Tongue (tissue), 2 donors: ENCODE data around the genes STING1, CXXC5 and PFDN1.

GRCh38 chr5:139475198-139475740 lies 4.5 kb downstream of the SMIM33 start:
- RAMPAGE, long total RNA = no peak

DNA sequence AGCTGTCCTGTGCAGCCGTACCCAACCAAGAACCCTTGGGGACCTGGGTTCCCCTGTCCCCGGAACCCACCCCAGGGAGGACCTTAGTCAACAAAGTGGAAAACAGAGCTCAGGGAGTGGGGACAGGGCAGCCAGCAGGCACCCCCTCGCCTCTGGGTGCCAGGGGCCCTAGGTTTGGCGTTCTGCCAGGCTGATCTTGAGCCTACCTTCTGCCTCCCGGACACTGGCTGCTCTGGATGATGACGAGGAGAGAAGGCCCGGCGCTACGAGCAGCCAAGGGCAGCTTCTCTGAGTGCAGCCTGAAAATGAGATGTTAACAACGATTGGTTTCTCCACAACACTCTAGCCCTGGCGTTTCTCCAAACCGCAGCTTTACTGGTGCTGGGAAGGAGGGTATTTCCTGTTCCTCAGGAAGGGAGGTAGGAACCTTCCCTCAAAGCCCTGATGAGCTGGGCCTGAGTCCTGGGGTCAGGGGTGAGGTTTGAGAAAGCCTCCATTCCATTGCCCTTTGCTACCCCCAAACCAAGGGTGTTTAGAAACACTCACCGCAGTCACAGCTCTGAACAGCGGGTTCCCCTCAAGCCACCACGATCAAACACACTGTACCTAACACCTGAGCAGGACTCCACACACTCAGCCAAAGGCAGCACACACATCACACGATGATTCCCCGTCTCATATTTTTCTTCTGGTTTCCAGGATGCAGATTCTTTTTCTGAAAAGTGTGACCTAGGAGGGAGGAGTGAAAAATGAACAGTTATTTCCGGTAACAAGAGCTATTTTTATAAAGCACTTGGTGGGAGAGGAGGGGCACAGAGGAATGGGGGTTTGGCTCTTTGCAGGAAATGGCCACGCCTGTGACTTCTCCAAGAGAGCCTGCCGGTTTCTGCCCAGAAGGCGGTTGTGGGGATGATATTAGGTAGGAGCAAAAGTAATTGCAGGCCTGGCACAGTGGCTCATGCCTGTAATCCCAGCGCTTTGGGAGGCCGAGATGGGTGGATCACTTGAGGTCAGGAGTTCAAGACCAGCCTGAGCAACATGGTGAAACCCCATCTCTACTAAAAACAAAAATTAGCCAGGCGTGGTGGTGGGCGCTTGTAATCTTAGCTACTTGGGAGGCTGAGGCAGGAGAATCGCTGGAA lies at the start of gene STING1:
STING1 (minus strand) TSS at position 755 of the 1,142 bp plus-strand sequence.
- RAMPAGE, long total RNA = no peak

DNA sequence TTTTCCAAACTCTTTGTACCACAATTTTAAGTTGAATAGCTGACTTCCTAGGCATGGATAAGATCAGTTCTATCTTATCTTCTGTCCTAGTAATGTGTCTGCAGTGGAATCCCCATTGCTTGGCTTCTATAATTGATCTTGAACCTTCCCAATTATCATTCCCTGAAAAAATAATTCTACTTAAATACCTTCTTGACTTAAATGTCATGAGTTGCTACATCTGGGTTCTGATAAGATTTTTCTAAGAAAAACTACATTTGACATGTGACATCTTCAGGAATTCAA lies 3.7 kb downstream of the UBE2D2 start:
- RAMPAGE, long total RNA = no peak

- RAMPAGE, long total RNA = no peak
Measured at GRCh38 chr5:139565210-139566280, 4.4 kb downstream of the UBE2D2 start.

DNA sequence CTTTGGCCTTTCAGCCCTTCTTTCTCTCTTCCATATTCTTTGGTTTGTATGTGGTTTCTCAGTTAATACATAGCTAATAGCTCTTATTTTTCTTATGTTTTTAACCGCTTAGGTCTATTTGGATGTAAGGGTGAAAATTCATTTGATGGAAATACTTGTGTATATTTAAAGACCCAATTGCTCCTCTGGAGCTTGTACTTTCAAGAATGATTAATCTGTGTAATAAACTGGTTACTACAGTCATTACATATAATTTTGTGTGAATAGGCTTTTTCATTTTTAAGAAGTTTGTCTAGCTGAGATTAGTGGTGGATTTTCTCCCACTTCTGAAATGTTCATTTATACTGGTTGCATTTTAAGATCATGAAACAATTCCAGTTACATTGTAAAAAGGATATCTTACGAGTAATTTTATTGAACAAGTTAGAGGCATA lies 20.7 kb upstream of the CXXC5 start:
- RAMPAGE, long total RNA = no peak

GRCh38 chr5:139648037-139649049 lies at the start of gene CXXC5:
CXXC5 (plus strand) TSS chr5:139648349.
- RAMPAGE, long total RNA = start-site peak on the plus strand at chr5:139648908-139648954, 88 and 170 reads in 2 replicates

DNA sequence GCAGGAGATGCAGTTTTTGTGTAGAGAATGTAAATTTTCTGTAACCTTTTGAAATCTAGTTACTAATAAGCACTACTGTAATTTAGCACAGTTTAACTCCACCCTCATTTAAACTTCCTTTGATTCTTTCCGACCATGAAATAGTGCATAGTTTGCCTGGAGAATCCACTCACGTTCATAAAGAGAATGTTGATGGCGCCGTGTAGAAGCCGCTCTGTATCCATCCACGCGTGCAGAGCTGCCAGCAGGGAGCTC lies 35.0 kb downstream of the CXXC5 start:
- RAMPAGE, long total RNA = no peak

DNA sequence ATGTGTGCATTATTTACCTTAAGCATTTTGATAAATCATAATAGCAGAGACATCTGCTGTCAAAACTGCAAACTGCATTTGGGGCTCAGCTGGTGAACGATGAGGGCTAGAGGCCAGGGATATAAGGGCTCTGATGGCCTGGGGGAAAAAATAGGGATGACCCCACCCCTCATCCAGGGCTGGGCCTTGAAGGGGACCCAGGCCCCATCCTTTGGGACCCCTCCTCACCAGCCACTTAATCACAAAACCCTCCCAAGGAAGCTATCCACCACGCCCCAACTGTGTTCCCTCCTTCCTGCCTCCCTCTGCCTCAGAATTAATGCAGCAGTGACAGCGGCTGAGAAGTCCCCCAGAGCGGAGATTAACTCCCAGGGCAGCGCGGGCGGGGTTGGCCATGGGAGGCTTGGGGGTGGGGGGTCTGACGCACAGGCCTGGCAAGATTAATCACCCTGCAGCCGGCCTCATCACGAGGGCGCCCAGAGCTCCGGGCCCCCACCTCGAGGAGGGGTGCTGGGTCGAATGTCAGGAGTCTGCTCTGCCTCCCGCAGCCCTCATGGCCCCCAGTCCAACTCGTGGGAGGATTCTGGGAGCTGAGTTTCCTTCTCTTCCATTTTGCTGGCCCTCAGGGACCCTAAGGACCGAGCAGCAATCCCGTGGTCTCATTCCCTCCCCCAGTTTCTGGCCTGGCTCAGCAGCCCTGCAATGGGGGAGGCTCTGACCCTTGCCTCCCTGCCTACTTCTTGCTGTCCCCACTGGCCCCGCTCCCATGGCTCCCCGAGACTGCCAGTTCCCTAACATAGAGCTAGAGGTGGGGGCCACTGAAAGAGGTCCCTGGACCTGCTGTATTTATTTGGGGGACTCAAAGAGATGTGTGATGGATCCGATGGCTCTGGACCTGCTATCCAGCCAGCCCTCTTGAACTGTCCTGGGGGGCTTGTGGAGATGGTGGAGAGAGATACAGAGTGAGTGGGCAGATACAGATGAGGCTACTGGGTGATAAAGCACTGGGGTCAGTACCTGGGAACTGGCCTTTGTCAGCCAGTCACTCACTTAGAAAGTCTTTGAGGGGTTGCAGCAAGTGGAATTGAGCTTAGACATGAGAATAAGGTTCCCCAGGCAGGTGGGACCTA lies 42.4 kb downstream of the CXXC5 start:
- RAMPAGE, long total RNA = no peak

DNA sequence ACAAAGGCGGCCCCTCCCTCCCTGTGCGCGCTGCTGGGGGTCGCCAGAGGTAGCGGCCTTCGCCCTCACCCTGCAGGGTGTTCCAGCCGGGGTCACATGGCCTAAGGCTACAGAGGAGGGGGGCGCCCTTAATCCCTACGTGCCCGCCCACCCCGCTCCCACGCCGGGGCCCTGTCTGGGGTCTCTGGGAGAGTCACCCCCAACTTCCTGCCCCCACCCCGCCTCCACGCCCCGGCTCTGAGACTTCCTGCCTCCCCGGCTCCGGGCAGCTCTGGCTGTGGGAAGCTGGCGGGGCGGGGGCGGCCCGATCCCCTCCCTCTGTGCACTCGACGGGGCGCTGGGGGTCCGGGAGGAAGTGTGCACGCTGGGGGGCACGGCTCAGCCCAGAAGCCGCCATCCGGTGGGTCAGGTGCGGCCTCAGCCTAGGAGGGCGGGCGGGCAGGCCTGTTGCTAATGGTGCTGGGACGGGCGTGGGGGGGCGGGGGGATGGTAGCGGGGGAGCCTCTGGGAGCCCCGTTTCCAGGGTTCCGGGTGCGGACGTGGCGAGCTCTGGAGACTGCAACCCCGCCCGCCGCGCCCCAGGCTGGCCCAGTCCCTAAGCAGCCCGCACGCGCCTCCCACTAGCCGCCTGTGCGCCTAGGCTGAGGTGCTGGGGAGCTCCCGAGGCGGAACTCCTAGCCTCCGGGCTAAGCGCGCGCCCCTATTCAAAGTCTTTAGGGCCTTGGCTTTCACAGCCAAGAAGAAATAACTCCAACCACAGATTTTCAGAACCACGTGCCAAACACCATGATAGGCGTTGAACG lies 61.6 kb downstream of the CXXC5 start:
- RAMPAGE, long total RNA = no peak

DNA sequence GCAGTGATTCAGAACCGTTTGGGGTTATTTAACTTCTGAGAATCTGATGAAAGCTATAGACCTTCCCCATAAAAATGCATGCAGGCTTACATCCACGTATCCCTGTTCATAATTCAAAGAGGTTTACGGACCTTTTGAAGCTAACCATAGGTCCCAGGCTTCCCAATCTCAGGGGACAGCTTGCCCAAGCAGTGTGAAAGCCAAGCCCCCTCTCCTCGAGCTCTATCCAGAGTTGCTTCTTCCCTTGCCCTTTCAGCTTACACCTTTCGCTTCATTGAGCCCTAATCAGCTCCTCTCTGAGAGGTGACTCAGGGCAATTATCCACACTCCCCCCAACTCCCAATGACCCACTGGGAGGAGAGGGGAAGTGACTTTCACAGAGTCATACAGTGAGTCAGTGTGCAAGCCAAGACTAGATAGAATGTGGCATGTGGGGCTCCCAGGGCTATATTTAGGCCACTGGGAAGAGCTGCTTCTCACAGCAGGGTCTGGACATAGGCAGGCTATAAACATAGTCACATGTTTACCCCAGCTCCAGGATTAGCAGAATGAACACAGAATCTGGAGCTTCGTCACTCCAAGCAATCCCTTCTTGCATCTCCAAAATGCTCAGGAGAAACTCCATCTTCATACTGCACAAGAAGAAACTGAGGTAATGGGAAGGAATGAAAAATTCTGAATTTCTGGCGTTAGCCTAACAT lies 57.4 kb downstream of the NRG2 start:
- RAMPAGE, long total RNA = no peak

GRCh38 chr5:140205683-140206389 lies 30.8 kb downstream of the CYSTM1 start:
- RAMPAGE, long total RNA = no peak

- RAMPAGE, long total RNA = no peak
Measured at GRCh38 chr5:140293388-140293804, 9.5 kb downstream of the PFDN1 start.

GRCh38 chr5:140302538-140303615 lies at the start of gene PFDN1:
PFDN1 (minus strand) TSS chr5:140303101.
- RAMPAGE, long total RNA = start-site peak on the minus strand at chr5:140303081-140303102, 633 and 121 reads in 2 replicates

DNA sequence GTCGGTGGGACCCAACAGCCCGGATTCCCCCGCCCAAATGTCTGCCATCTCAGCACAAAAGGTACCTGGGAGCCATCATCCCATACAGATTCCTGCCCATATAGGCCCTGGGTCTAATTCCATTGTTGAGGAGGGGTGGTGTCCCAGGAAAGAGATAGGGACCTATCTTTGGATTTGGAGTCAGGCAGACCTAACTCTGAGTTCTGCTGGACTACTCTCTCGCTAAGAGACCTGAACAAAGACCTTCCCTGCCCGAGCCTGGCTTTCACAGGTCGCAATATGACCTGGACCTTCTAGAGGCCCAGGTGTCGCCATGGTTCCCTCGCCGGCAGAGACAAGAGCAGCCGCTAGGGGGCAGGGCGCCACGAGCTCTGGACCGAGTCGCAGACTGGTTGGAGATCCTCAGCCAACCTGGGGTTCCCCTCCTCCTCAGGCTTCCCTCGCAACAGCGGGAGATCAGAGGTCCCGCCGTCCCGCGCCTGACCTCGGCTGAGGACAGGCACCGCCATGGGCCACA lies 3.1 kb downstream of the SLC4A9 start:
- RAMPAGE, long total RNA = no peak

DNA sequence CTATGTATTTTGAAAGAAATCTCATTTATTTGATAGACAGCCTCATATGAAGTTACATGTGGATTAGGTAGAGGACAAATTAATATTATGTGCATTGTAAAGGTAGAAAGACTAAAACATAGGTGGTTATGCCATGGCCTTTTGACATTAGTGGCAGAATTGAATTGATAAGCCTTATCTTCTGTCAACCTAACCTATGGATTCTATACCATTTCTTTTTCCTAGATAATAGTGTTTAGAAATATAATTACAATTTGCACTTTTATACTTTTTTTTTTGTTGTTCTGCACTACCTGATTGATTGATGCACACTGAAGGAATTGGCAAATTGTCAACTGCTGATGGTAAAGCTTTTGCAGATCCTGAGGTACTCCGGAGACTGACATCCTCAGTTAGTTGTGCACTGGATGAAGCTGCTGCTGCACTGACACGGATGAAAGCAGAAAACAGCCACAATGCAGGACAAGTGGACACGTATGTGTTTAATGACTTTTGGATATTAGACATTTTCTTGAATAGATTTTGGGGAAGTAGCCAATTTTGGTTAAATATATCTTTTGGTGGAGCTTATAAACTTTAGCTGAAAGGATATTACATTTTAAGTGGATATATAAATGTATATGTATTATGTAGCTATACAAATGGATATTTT lies 36.6 kb downstream of the ANKHD1 start:
- RAMPAGE, long total RNA = no peak

GRCh38 chr5:140528825-140529904 lies 18.3 kb upstream of the EIF4EBP3 start:
- RAMPAGE, long total RNA = no peak

DNA sequence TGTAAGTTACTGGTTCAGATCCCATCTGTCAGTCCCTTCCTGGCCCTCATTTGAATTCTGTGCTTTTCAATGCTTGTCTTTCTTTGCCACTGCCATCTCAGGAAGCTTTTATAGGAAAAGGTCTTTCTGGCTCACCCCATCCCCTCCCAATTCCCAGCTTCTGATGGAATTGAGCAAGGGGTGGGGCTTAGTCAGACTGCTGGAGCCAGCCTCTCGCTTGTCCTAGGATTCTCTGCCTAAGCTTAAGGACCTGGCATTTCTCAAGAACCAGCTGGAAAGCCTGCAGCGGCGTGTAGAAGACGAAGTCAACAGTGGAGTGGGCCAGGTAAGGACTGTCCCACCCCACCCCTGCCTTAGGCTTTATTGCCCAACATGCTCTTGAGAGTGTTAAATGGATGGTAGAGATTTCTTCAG lies 1.0 kb downstream of the SLC35A4 start:
- RAMPAGE, long total RNA = no peak

- RAMPAGE, long total RNA = no peak
Measured at GRCh38 chr5:140637937-140638576, 1.2 kb upstream of the TMCO6 start.

DNA sequence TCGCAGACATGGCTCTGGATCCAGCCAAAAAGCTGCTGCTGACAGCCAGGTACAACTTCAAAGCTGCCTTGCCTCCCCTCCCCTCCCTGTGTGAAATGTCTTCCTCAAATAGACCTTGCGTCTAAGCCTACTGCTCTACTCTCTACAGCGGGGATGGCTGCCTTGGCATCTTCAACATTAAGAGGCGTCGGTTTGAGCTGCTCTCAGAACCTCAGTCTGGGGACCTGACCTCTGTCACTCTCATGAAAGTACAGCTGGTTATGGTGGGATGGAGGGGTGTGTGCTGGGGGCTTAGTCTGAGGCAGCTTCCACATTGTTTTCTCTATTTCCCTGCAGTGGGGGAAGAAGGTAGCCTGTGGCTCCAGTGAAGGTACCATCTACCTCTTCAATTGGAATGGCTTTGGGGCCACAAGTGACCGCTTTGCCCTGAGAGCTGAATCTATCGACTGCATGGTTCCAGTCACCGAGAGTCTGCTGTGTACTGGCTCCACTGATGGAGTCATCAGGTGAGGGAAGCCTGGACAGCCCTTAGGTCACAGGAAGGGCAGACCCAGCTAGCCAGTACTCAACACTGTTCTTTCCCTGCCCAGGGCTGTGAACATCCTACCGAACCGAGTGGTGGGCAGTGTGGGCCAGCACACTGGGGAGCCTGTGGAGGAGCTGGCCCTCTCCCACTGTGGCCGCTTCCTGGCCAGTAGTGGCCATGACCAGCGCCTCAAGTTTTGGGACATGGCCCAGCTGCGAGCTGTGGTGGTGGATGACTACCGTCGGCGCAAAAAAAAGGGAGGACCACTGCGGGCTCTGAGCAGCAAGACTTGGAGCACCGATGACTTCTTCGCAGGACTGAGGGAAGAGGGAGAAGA lies 4.3 kb downstream of the WDR55 start:
- RAMPAGE, long total RNA = no peak

DNA sequence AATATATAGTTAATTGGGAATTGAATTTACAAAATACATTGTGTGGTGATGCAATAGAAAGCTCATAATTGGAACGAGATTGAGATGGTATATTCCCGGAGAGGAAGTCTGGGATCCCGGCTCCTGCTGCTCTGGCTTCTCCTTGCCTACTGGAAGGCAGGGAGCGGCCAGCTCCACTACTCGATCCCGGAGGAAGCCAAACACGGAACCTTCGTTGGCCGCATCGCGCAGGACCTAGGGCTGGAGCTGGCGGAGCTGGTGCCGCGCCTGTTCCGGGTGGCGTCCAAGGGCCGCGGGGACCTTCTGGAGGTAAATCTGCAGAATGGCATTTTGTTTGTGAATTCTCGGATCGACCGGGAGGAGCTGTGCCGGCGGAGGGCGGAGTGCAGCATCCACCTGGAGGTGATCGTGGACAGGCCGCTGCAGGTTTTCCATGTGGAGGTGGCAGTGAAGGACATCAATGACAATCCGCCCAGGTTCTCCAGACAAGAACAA lies 326 bp downstream of the PCDHA5 start:
- RAMPAGE, long total RNA = no peak